ENCODE data around the gene ANHX.

DNA sequence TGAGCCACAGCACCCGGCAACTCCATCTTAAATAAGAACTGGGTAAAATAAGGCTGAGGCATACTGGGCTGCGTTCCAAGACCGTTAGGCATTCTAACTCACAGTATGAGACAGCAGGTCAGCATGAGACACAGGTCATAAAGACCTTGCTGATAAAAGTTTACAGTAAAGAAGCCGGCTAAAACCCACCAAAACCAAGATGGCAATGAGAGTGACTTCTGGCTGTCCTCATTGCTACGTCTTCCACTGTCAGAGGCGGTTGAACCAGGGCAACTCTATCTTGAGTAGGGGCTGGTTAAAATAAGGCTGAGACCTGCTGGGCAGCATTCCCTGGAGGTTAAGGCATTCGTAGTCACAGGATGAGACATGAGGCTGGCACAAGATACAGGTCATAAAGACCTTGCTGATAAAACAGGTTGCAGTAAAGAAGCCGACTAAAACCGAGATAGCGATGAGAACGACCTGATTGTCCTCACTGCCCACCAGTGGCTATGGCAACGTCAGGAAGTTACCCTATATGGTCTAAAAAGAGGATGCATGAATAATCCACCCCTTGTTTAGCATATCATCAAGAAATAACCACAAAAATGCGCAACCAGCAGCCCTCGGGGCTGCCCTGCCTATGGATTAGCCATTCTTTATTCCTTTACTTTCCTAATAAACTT lies 1.4 kb upstream of the ZNF140 start:
- PRO-cap: no peak
- RAMPAGE, long total RNA, 4 experiments: no peak in any of the 4 experiments

- PRO-cap: no peak
- RAMPAGE, long total RNA, 4 experiments: no peak in any of the 4 experiments
Measured at GRCh38 chr12:133082876-133083563, 2.3 kb downstream of the ZNF140 start.

- PRO-cap: no peak
- RAMPAGE, long total RNA, 4 experiments: no peak in any of the 4 experiments
Measured at GRCh38 chr12:133235817-133236016, at the start of gene ANHX. Gene ANHX (minus strand): TSS chr12:133235877.

Measured in suprapubic skin (tissue), 4 donors.